Measurements from ENCODE around the genes S1PR4 and MATK.

DNA sequence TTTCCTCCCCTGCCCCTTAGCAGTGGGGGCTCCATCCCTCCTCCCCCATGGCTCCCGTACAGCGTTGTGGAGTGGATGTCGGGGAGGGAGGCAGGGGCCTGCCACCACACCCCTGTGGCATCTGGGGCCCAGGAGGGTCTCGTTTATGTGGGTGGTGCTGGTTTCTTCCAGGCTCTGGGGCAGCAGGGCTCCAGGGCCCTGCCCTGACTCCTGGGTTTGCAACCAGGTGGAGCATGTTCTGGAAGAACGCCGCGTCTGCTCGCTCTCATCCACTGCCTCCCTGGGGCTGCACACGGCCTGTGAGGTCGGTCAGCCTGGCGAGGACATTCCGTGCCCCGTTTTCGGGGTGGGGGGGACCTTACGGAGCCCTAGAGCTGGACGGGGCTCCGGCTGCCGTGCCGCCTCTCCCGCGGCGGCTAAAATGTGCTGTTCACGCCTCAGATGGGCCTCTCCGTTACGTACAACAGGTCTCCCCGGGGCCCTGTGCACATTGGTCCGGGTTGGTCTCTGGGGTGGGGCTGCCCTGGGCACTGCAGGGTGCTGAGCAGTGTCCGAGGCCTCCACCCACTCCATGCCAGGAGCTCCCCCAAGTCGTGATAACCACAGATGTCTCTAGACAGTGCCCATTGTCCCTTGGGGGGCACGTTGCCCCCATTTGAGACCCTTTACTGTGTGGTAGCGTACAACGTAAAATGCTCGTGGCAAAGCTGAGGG, 3.3 kb downstream of the GNA11 start:
- PRO-cap: no peak
- RAMPAGE, long total RNA, 2 experiments: no peak in any of the 2 experiments

GRCh38 chr19:3125290-3125489, 10.6 kb upstream of the GNA15 start:
- PRO-cap: no peak
- RAMPAGE, long total RNA, 2 experiments: no peak in any of the 2 experiments

GRCh38 chr19:3136695-3137145, 887 bp downstream of the GNA15 start:
- PRO-cap: unidirectional peak, minus-strand start at chr19:3136927
- RAMPAGE, long total RNA, 2 experiments: start-site peak on the minus strand in 2 of 2 experiments, at chr19:3136834-3136924 at its widest, 20 to 23 reads per replicate

DNA sequence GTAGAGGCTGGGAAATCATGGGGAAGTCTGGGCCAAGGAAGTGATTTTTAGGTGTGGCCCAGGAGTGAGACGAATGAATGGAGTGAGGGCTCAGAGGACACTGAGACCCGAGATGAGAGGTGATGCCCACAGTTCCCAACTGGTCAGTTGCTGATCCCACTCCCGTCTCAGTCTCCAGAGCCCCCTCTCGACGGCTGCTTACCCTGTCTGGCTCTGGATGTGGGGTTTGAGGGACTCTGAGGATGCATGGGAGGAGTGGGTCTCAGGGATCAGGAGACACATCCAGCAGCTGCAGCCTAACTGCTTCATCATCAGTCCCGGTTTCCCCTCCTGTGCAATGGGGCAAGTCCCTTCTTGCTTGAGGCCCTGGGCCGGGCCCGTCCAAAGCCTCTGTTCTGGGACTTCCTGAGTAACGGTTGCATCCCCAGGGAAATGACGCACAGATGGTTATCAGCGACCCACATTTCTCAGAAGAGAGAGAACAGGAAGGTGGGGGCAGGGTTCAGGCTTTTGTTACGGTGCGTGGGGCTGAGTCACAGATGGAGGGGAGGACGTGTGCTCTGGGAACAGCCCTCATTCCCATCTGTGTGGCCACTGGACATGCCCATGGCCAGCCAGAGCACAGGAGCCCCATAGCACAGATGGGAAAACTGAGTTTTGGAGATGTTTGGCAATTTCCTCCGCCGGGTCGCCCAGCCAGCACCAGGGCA, 19.1 kb downstream of the GNA15 start:
- PRO-cap: bidirectional peak, plus-strand start at position 538 of the sequence, minus-strand start at position 332 of the sequence
- RAMPAGE, long total RNA, 2 experiments: no peak in any of the 2 experiments

- PRO-cap: no peak
- RAMPAGE, long total RNA, 2 experiments: no peak in any of the 2 experiments
These were observed 15.0 kb upstream of the S1PR4 start for GRCh38 chr19:3163432-3164027.

- PRO-cap: no peak
- RAMPAGE, long total RNA, 2 experiments: no peak in any of the 2 experiments
These were observed at the start of gene S1PR4 for GRCh38 chr19:3178207-3178962. S1PR4 (plus strand) TSS chr19:3178769.

GRCh38 chr19:3208644-3209025, 15.8 kb upstream of the CELF5 start:
- PRO-cap: no peak
- RAMPAGE, long total RNA, 2 experiments: no peak in any of the 2 experiments

- PRO-cap: no peak
- RAMPAGE, long total RNA, 2 experiments: no peak in any of the 2 experiments
These were observed 52.0 kb downstream of the CELF5 start for GRCh38 chr19:3276488-3276846.

- PRO-cap: no peak
- RAMPAGE, long total RNA, 2 experiments: no peak in any of the 2 experiments
These were observed 8.9 kb upstream of the NFIC start for GRCh38 chr19:3357402-3357869.

GRCh38 chr19:3411343-3412360, 45.3 kb downstream of the NFIC start:
- PRO-cap: no peak
- RAMPAGE, long total RNA, 2 experiments: no peak in any of the 2 experiments

DNA sequence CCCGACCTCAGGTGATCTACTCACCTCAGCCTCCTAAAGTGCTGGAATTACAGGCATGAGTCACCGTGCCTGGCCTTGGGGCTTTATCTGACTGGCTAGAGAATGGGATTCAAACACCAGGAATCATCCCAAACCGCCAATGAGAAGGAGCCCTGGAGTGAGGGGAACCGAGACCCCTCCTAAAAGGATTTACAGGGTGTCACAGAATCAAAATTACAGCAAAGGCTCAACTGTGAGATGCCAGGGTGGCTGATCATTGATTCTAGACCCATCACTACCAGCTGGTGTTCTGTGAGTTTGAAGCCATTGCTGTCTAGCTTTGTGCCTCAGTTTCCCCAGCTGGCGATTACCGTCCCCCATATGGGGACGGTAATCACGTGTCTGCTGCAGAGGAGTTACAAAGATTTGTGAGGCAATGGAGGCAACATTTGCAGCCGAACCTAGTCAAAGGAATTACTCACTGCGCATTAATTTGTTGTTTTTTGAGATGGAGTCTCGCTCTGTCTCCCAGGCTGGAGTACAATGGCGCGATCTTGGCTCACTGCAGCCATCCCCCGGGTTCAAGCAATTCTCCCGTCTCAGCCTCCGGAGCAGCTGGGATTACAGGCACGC, 46.9 kb downstream of the NFIC start:
- PRO-cap: no peak
- RAMPAGE, long total RNA, 2 experiments: no peak in any of the 2 experiments

GRCh38 chr19:3434109-3434691, 46.1 kb downstream of the SMIM24 start:
- PRO-cap: no peak
- RAMPAGE, long total RNA, 2 experiments: no peak in any of the 2 experiments

DNA sequence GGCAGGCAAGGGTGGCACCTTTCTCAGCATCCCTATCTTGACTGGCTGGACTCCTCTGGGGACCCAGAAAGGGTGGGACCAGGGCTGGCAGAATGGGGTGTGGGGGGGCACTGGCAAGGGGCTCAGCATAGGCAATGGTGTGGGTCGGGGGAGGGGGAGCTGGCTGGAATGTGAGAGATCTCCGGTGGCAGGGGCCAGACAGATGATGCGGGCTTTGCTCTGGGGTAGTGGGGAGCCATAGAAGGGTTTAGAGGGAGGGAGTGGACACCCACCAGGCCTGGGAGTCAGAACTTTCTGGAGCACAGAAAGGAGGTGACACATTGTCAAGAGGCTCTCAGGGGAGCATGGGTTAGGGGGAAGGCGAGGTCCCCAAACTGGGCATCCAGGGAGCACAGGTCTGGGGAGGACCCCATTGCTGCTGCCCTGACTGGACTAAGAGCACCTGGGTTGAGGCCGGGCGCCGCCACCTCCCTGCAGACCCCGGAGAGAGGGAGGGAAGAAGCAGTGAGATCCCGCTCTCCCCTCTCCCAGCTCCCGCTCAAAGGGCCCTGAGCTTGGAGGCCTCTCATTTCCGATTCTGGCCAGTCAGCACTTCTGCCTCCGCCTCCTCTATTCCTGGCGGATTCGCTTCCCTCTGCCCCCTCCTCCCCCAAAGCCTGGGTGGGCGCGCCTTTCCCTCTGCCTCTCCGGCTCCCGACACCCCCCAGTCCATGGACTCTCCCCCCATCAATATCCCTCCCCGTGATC, 21.6 kb downstream of the SMIM24 start:
- PRO-cap: unidirectional peak, minus-strand start at position 579 of the sequence
- RAMPAGE, long total RNA, 2 experiments: no peak in any of the 2 experiments

GRCh38 chr19:3479630-3480349, 535 bp downstream of the SMIM24 start:
- PRO-cap: no peak
- RAMPAGE, long total RNA, 2 experiments: no peak in any of the 2 experiments

DNA sequence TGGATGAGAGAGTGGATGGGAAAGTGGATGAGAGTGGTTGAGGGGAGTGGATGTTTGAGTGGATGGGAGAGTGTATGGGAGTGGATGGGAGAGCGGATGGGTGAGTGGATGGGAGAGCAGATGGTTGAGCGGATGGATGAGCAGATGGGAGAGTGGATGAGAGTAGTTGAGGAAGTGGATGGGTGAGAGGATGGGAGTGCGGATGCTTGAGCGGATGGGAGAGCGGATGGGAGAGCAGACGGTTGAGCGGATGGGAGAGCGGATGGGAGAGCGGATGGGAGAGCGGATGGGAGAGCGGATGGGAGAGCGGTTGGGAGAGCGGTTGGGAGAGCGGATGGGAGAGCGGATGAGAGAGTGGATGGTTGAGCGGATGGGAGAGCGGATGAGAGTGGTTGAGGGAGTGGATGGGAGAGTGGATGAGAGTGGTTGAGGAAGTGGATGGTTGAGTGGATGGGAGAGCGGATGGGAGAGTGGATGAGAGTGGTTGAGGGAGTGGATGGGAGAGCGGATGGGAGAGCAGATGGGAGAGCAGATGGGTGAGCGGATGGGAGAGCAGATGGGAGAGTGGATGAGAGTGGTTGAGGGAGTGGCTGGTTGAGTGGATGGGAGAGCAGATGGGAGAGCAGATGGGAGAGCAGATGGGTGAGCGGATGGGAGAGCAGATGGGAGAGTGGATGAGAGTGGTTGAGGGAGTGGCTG, 10.0 kb upstream of the TEKTIP1 start:
- PRO-cap: no peak
- RAMPAGE, long total RNA, 2 experiments: no peak in any of the 2 experiments

DNA sequence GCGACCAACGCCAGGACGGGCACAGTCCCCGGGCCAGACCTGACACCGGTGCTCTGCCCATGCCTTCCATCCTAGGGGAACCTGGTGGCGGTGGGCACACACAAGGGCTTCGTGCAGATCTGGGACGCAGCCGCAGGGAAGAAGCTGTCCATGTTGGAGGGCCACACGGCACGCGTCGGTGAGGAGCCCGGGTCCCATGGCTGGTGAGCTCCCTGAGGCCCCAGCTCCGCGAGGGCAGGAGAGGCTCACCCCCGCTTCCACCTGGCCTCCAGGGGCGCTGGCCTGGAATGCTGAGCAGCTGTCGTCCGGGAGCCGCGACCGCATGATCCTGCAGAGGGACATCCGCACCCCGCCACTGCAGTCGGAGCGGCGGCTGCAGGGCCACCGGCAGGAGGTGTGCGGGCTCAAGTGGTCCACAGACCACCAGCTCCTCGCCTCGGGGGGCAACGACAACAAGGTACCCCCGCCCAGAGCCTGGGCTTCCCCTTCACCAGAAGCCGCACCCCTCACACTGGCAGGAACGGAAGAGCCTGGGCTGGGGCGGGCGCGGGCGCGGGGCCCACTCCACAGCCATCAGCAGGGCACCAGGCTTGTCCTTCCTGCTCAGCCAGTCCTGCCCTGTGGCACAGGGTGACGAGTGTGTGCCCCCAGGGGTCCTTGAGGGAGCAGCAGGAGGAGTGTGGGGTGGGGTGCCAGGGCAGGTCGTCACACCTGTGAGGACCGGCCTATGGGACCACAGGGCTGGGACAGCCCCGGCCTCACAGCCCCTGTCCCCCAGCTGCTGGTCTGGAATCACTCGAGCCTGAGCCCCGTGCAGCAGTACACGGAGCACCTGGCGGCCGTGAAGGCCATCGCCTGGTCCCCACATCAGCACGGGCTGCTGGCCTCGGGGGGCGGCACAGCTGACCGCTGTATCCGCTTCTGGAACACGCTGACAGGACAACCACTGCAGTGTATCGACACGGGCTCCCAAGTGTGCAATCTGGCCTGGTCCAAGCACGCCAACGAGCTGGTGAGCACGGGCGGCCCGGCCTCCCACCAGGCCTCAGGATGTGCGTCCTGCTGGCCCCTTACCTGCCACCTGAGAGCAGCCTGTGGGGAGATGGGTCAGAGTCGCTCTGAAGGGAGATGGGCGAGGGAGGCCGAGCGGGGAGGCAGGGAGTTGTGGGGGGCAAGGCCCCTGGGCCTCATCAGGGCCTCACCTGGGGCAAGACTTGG, 6.9 kb upstream of the TEKTIP1 start:
- PRO-cap: no peak
- RAMPAGE, long total RNA, 2 experiments: no peak in any of the 2 experiments

DNA sequence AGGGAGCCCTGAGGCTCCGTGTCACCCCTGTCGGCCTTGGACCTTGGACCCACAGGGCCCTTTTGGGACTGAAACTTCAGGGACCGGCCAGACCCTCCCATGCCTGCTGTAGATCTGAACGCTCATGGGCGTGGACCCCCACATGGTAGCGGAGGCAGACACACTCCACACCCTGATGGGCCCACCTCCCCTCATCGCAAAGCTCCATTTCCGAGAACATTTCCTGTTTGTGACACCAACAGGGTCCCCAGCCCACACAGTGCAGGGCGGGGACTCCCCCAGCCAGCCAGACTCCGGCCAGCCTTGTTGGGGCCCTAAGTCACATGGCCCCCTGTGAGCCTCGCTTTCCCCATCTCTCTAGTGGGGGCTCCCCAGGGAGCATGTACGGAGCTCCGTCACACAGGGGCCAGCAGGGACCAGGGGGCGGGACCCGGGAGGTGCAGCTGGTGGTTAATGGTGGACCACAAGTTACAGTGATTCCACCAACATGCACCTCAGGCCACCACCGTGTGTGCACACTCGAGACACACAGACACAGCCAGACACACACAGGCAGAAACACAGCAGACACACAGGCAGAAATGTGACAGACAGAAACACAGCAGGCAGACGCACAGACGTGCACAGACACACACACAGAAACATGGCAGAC, 1.7 kb downstream of the TBXA2R start:
- PRO-cap: no peak
- RAMPAGE, long total RNA, 2 experiments: no peak in any of the 2 experiments

GRCh38 chr19:3682608-3683389, 17.5 kb downstream of the PIP5K1C start:
- PRO-cap: no peak
- RAMPAGE, long total RNA, 2 experiments: no peak in any of the 2 experiments

- PRO-cap: no peak
- RAMPAGE, long total RNA, 2 experiments: no peak in any of the 2 experiments
These were observed at the start of gene MATK for GRCh38 chr19:3785691-3786936. MATK (minus strand) TSS chr19:3786381.

- PRO-cap: no peak
- RAMPAGE, long total RNA, 2 experiments: no peak in any of the 2 experiments
These were observed 1.9 kb downstream of the DAPK3 start for GRCh38 chr19:3969080-3969356.